Cerebral cortex (tissue), 2 donors: ENCODE results near the gene KLF14.

- PRO-cap, 2 experiments: peak in 1 of 2 experiments; most common plus-strand start chr7:130421964 (in 1); most common minus-strand start chr7:130421847 (in 1)
These were observed 19.2 kb downstream of the CEP41 start for GRCh38 chr7:130421519-130422041.

DNA sequence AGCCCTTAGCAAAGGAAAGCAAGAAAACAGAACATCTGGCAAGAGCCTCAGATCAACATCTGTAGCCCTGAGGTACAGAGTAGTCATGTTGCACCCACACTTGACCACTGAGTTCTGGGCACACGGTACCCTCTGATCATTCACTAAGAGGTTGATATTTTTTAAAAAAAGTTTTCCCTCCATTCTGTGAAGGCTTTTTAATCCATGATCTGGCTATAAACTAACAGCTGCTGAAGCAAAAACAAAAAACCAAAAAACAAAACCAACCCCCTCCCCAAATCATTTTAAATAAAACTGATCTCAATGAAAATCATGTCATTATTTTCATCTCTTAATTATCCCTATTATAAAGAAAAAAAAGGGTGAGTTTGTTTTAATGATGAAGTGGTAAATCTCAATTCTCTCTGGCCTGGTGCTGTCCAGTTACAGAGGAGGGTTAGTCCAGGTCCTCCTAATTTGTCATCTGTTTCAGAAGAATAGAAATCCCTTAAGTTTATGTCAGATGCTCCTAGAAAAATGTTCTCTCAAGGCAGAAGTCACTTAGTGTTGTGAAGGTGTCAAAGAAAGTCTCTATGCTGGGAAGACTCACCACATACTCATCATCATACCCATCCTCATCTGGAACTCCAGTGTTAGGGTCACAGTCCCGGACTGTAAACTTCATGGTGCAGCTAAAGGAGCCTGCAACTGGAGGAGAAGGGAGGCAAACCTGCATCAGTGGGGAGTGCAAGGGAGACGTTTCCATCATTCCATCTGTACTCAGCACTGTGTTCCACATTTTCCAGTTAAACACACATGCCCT, 16.3 kb downstream of the MEST start:
- PRO-cap, 2 experiments: no peak in any of the 2 experiments

GRCh38 chr7:130733388-130734505, at the start of gene KLF14:
Gene KLF14 (minus strand): TSS chr7:130734207.
- PRO-cap, 2 experiments: no peak in any of the 2 experiments

DNA sequence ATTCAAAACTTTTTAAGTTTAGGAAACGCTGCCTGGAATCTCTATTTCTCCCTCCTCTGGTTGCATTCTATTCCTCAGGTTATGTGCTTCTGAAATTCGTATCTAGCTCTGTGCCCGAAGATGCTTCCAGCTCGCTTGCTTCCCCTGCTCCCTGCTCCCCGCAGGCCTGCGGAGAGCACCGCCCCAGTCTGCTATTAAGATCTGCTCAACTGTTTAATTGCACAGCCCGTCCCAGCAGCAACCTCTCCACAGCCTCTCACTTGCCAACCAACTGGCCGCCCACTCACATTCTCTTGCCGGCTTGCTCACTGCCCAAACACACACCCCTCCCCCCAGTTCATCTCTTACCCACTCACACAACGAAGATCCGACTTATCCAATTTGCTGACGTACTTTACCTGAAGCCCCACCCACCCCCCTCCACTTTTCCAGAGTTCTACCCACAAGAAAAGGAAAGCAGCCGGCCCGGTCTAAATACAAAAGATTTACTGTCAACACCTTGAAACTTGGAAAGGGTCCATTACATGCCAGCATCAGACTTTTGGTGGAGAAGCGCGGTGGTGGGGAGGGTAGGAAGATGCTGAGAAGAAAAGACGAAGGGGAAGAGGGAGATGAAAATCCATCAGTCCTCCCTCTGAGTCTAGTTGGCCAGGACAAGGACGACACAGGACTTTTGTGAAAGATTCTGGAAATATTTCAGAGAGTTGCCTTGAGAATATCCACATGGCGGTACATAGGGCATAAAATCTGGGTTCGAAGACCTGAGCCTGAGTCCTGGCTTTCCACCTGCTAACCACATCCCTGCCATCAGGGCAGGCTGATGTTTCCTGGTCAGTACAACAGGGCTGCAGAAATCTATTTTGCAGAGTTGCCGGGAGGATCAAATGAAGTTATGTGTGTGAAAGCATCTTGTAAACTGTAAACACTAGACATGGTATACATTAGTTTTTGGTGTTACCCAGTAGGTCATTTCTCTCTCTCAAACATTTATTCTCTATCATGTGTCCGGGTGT, 167.5 kb upstream of the KLF14 start:
- PRO-cap, 2 experiments: peak in 1 of 2 experiments; most common plus-strand start position 431 of the sequence (in 1); most common minus-strand start position 211 of the sequence (in 1)

DNA sequence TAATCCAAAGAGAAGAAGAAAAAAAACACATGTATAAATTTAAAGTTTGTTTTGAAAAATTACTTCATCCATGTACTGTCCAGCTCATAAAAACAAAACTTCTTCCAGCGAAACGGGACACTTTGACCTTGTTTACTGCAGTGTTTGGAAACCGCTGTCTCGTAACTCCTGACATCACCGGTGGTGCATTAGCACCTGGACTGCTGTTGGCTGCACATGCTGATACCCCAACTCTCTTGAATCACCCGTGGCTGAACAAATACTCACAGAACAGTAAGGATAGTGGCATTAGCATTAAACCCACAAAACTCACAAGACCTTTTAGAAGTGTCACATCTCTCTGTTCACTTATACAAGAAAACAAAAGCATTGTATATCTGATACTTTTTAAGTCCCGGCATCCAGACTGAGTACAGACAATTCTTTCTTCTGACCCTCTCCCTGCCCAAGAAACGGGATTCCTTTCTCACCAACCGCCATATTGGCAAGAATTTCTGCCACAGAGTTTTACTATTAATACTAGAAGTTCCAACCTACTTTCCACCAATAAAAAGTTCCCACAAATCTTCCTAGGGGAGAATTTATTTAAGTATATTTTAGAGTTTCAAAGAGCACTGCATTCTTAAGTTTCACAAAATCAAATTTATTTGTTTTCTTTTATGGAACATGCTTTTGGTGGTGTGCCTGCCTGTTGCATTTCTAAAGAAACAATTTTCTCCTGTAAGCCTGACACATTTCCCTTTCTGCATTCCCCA, 208.3 kb upstream of the KLF14 start:
- PRO-cap, 2 experiments: peak in 1 of 2 experiments; most common plus-strand start position 266 of the sequence (in 1); most common minus-strand start position 94 of the sequence (in 1)

- PRO-cap, 2 experiments: peak in 1 of 2 experiments; most common minus-strand start chr7:130943728 (in 1)
These were observed 209.6 kb upstream of the KLF14 start for GRCh38 chr7:130943214-130944420.

GRCh38 chr7:130995377-130996177, 261.6 kb upstream of the KLF14 start:
- PRO-cap, 2 experiments: no peak in any of the 2 experiments

DNA sequence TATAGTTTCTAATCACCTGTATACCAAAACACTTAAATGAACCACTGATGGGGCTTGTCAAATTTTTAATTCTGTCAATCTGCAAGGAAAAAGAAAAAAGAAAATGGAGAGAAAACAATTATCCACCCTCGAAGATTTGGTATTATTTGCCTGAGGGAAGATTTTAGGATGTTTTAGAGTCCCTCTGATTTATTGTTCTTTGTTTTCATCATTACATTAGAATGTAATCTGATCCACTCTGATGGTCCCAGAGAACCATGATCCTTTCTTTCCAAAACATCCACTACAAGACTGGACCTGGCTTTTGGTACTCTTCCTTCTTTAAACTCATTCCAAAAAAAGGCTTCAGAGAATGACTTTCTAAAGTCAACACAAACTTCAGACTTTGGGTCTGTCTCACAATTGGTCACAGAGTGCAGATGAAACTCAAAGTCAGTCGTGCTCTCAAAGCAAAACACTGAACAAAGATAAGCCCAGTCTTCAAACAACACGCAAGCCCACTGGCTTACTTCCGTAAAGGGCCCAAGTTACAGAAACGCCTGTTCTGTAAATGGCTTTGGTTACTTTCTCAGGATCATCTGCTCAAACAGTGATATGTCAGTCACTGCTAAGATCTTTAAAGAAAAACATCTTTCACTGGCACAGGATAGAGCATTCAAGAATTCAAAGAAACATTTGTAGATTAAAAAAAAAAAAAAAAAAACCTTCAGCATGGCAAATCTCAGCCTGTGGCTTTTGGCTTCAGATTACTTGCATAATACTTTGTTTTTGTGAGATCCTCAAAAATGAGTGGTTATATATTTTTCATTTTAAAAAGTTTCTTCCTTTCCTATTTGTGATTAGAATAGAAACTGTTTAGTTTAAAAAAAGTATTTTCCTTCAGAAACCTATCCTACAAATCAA, 250.9 kb upstream of the MKLN1 start:
- PRO-cap, 2 experiments: no peak in any of the 2 experiments

DNA sequence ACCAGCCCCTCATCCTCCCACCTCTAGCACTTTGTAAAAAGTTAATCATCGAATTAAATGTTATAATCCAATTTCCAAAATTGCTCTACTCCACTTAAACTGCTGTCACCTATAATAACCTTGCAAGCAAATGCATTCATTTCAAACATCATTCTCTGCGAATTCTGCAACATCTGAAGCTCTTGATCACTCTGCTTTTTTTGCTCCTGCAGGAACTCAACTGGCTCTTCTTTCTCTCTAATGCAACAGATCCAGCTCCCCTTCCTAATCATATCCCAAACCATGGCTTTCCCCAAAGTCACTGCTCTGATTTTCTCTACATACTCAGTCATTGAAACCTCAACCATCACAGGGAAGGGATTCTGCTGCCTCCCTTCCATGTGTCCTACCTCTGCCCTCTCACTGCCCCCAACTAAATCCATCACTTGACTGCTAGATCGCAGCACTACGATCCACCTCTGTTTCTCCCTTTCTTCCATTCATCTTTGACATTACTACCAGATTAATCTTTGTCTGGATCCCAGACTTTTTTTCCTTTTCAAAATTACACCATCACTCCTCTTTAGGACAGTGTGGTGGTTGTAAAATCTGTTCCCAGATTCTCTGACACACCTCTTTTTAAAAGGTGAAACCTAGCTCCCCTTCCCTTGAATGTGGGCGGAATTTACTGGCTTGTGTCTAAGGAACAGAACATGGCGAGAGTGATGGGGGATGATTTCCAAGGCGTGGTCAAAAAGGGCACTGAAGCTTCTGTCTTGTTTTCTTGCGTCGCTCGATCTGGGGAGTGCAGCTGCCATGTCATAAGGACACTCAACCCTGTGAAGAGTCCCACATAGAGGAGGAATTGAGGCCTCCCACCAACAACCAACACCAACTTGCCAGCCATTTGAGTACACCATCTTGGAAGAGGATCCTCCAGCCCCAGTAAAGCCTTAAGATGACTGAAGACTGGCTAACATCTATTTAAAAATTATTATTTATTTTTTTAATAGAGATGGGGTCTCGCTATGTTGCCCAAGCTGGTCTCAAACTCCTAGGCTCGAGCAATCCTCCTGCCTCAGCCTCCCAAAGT, 245.3 kb upstream of the MKLN1 start:
- PRO-cap, 2 experiments: no peak in any of the 2 experiments

- PRO-cap, 2 experiments: no peak in any of the 2 experiments
These were observed 240.4 kb upstream of the MKLN1 start for GRCh38 chr7:131087285-131087622.

GRCh38 chr7:131104617-131105108, 223.0 kb upstream of the MKLN1 start:
- PRO-cap, 2 experiments: no peak in any of the 2 experiments

- PRO-cap, 2 experiments: peak in 1 of 2 experiments; most common minus-strand start chr7:131105214 (in 1)
These were observed 222.6 kb upstream of the MKLN1 start for GRCh38 chr7:131105109-131105475.

- PRO-cap, 2 experiments: no peak in any of the 2 experiments
These were observed 218.5 kb upstream of the MKLN1 start for GRCh38 chr7:131109188-131109507.

DNA sequence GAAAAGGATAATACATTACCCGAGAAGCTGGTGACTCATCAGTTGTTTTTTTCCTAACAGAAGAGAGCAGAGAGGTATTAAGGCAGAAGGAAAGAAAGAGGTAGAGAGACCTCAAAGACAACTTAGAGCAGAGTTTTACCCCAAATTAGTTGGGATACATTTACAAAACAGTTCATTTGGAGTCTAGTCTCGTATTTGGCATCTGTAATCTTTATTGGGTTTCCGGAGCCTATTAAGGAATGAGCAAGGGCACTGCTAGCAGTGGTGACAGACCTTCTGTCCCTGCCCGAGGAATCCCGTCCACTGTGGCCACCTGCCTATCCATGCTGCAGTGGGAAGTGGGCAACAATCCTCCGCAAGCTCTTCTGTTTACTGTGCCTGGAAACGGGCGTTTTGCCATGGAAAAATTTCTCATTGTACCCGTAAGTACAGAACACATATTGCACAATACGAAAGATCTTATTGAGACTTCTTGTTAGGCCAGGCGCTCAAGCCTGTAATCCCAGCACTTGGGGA, 169.9 kb upstream of the MKLN1 start:
- PRO-cap, 2 experiments: peak in 1 of 2 experiments; most common minus-strand start position 307 of the sequence (in 1)

DNA sequence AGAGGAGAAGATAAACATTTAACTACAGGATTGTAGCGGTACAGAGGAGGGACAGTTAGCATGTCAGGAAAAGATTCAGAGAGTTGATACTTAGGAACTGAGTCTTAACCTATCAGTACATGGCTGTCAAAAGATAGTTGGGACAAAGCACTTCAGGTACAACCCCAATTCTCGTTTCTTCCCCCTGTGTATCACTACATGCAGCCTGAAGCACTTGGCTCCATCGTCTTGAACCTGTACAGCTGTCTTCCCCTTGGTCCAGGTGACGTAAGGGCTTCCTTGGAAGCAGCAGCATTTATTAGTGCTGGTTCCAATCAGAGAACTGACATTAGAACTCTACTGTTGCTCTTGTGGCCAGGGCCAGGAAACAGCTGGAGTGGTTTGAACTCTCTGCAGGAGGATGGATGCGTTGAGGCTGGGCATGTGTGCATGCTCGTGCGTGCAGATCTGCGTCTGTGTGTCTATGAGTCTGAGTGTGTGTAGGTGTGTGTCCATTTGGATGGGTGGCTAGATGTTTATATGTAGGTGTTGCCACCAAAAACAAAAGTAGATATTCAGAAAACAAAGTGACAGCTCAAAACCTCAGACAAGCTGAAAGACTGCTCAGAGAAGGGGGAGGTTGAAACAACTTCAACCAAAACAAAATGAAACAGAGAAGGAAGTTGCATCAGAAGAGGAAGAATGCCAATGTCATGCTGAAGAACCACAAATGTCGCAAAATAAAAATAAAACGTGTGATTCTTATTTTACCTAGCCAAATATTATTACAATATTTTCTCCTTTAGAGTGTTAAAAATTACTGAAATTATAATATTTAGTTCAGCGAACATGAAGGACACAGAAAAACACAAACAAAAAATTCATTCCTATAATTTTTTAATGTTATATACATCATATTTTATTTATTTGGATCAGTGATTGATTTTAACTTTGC, 96.2 kb upstream of the MKLN1 start:
- PRO-cap, 2 experiments: no peak in any of the 2 experiments

DNA sequence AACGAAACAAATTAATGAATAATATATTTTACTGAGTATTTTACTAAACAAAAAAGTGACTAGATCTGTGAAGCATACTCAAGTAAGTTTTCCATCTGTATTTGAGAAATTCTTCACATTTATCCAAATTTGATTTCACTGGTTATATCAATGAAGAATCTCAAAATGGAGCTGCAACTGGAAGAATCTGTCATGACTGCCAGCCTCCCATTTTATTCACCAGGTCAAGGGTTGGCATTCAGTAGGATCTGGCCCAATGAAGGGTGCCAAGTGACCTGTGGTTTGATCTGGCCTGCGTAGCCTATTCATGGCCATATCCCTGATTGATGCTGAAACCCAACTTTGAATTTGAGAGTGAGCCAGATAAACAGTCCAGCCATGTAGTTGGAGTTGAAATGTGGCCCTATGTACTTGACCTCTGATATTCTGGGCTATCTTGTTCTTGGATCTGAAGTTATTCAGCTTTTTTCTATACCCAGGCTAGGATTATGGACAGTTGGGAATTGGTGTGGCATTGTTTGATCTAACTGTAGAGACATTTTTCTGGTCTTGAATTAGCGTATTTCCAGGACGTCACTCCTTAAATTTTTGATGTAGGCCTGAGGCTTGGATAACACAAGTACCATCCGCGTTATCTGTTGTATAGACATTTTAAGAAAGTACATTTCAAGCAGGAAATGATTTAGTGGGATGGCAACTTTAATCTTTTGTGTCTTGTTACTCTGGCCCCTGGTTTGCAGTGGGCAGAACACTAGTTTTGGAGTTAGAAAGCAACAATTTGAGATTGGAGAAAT, 1.6 kb downstream of the MKLN1 start:
- PRO-cap, 2 experiments: no peak in any of the 2 experiments

DNA sequence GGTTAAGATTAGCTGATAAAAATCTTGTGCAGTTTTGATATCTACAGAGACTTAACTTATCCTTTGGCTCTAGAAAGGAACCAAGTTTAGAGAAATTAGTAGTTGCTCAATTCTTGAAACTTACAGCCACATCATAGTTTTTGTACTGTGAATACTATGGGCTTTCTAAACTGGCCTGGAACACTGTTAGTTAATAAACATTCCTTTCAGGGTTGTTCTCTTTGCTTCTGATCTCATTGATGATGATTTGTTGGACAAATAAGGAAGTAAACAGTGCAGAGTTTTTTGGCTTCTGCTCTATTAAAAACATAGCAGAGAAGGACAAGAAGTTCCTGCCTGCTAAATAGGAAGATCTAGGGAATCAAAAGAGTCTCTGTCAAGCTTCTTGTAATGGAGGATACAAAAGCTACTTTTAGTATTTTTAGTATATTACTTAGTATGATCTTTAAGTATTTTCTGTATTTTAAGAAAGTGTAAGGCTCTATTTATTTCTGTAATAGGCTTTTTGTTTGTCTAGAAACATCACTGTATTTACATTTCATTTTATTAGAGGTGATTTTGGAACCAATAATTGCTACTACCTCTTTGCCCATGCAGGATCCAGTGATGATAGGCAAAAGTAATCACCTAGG, 73.2 kb downstream of the MKLN1 start:
- PRO-cap, 2 experiments: no peak in any of the 2 experiments

DNA sequence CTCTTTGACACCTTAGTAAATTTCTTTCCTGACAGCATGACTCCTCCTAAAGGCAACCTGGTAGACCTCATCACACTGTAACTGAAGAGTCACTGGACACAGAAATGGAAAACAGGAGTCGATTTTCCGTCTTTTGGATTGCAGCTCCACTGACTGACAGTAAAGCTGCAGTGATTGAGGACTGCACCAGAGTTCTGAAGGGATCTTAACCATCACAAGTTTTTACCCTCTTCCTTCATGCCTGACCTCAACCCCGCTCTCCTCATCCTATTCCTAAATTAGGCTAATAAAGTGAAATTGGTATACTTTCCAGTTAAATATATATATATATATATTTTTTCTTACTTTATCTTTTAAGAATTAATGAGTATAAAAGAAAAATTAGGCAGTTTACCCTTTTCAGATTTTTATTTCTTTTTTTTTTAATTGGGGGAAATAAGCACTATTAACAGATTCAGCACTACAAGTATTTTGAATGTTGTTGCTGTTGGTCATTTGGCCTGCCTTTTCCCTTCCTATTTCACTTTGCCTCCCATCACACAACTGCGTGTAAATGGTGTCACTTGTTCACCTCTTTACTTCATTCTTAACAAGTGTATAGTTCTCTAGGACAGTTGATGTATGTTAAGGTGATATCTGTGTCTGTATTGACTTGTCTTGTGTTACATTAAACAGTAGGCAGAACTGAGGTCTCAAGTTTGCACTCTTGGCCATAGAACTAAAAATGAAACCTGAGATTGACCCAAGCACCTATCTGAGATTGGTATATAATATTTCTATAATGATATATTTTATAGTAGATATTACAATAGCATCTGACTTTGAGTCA, 68.6 kb downstream of the PODXL start:
- PRO-cap, 2 experiments: no peak in any of the 2 experiments

DNA sequence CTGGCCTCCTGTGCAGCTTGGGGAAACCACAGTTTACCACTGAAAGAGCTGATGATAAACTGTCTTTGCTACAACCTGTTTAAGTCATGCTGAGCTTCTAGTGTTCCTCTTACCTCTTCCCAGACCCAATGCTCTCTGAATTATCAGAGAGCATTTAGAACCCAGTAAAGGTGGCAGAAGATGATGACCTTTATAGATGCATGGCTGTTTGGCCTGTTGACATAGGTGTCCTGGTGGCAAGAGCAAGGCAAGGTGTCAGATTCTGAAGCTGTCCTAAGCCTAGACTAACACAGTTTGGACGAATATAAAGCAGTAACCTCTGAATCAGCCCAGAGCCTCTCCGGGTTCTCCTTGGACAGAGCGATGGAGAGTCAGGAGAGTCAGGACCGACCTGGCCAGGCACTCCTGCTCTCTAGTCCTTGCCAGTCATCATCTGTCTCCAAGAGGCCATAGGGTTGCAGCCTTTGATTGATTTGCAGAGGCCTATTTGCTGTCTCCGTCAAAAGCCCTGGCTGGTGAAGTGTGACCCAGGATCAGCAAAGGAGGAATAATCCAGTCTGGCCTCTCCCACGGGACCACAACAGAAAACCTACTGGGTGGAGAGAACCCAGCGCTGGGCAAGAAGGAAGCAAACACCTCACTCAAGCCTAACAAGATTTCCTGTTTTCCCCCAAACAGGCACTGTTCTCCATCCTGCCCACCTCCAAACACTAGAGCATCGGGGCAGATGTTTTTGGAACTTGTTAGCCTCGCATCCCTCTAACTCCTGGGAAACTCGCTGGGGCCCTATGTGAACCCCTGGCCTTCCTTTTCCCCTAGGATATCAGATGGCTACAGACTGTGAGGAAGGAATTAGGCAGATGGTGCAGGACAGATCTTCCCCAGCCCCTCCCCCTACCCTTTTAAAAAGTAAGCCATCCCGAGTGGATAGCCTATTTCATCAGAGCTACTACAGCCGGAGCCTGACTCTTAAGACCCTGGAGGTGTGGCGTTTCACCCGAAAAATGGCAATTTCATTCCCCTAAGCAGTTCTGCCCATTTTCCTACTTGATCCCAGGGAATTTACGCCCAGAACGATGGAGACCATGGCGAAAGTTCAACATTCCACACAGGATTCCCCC, 54.5 kb downstream of the PODXL start:
- PRO-cap, 2 experiments: no peak in any of the 2 experiments

GRCh38 chr7:131691970-131692543, 135.6 kb upstream of the PODXL start:
- PRO-cap, 2 experiments: peak in 1 of 2 experiments; most common minus-strand start chr7:131692114 (in 1)